Foreskin keratinocyte (primary cell): ENCODE measurements around the genes SPEF1 and PCNA.

DNA sequence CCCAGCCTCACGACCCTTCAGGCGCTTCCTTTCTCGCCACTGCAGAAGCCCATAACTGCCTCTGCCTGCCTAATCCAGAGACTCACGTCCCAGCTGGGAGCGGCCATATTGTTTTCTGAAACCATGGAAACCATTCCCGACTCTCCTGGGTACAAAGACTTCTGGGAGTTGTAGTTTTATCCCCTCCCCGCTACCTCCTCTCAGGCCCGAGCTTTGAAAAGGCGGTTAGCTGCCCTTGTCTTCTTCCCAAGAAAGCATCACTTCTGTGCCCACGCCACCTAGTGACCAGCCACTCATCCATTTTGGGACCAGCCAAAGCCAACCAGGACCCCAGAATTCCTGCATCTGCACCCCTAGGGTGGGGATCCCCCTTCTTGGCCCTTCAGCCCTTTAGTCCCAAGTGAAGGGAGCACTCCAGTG lies at the start of gene SPEF1:
SPEF1 (minus strand) TSS at position 117 of the 420 bp plus-strand sequence.
- RAMPAGE, total RNA, result no peak

- RAMPAGE, total RNA, result no peak
Measured at GRCh38 chr20:3808065-3808473, 12.0 kb downstream of the CDC25B start.

GRCh38 chr20:3930510-3931602 lies 41.7 kb downstream of the PANK2 start:
- RAMPAGE, total RNA, result no peak

GRCh38 chr20:4108607-4109283 lies 39.9 kb upstream of the SMOX start:
- RAMPAGE, total RNA, result no peak

DNA sequence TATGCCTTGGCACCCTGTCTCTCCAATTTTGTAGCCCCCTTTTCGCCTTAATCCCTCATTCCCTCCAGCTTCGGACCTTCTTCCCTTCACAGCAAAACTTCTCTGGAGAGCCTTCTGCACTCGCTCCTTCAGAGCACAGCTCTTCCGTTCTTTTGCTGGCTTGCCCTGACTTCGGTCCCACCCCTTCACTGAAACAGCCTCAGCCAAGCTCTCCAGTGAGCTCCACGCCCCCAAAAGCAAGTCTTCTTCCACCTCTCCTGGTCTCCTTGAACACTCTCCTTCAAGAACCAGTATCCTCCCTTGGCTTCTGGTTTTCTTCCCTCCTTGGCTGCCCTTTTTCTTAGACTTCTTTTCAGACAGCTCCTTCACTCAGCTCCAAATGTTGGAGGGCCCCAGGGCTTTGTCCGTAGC lies 1.5 kb downstream of the SMOX start:
- RAMPAGE, total RNA, result no peak

DNA sequence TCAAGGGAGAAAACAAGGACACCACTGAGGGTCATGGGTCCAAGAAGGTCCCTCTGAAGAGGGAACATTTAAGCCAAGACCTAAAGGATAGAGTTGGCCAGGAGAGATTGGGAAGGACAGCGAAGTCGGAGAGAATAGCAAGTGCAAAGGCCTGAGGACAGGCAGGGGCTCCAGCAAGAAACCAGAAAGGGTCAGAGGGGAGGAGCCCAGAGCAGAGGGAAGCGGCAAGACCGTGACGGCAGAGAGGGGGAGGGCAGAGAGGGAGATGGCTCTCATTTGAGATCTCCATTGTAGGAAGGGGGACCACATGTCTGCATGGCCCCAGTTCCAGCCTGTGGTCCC lies 2.8 kb downstream of the ADRA1D start:
- RAMPAGE, total RNA, result no peak

DNA sequence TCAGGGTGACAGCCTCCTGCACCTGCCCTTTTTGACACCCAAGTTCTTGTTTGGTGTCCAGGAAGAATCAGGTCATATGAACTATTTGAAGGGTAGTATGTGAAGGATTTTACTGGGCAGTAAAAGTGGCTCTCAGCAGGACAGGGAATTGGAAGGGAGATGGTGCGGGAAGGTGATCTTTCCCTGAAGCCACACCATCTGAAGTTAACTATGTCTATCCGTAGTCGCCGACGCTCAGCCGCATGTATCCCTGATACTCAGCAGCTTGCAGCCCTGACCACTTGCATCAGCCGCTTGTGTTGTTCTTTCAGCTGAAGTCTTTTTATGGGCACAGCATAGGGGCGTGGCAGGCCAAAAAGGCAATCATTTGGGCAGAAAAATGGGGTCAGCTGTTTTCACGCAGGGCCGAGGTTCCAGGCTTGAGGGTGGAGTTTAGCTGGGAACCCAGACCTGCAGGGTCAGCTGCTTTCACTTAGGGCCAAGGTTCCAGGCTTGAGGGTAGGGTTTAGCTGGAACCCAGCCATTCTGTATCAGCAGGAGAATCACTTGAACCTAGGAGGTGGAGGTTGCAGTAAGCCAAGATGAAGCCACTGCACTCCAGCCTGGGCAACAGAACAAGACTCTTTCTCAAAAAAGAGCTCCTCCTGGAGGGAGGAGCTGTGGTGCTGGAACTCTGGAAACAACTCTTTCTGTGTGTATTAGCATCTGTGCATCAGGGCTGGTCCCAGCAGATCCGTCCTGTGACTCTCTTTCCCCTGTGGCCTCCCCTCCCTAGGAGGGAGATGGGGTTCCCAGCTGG lies 21.6 kb upstream of the PRNP start:
- RAMPAGE, total RNA, result no peak

GRCh38 chr20:4666012-4666705 lies 20.1 kb upstream of the PRNP start:
- RAMPAGE, total RNA, result no peak

DNA sequence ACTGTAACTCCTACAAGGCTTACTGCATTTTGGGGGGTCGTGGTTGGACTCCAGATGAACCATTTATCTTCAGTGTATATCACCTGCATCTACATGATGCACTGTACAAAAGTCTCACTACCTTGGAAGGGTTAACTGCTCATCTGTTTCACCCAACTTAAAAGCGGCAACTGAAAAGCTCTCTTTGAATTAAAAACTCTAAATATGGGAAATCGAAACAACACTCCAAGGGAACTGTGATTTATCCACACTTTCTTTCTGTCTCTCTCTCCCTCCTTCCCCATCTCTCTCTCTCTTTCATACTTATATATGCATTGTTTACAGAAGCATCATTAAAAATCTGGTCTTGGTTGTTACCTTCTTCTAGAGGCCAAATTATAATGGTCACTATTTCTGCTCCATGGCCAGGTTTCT lies 44.7 kb downstream of the RASSF2 start:
- RAMPAGE, total RNA, result no peak

- RAMPAGE, total RNA, result no peak
Measured at GRCh38 chr20:4790111-4790404, 33.4 kb downstream of the RASSF2 start.

DNA sequence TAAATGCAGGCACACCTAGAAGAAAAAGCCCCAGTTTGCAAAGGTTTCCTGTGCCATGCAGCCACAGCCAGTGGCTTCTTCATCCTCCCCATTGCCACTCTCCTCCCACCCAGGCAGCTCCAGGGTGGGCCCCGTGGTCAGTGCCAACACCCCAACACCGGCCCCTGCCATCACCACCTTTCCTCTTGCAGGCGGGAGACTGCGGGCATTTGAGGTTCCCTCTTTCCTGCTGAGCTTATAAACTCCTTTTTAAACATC lies 62.5 kb upstream of the RASSF2 start:
- RAMPAGE, total RNA, result no peak

- RAMPAGE, total RNA, result no peak
Measured at GRCh38 chr20:4919162-4919893, 82.0 kb downstream of the SLC23A2 start.

DNA sequence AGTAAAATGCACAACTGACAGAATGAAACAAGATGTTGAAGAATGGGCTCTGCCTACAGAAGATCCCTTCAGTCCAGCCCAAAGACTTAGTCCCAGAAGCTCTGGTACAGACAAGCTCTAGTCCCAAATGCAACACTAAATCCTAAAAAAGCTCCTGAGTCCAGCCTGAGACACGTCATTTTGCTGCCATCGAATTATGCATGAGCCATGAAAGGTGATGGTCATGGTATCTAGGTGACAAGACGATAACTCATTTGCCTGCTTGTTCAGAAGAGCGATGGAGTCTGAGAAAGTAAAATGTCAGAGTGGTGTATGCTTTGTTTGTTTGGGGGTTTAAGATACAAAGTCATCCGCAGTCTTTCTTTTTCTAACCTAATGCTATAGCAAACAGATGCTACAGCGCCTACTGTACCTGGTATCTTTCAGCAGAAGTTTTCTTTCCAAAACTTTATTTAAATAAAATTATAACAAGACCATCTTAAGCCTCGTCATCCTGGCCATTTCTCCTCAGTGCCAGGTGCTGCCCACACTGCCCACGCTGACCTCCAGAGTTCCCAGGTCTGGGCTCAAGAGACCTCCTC lies 54.7 kb downstream of the SLC23A2 start:
- RAMPAGE, total RNA, result no peak

- RAMPAGE, total RNA, result start-site peak on the minus strand at chr20:5119927-5119996, 43 and 210 reads in 2 replicates
Measured at GRCh38 chr20:5119085-5120051, at the start of gene PCNA. Gene PCNA, minus strand, starts transcription at chr20:5119958.

- RAMPAGE, total RNA, result no peak
Measured at GRCh38 chr20:5168337-5169442, 41.9 kb downstream of the CDS2 start.

DNA sequence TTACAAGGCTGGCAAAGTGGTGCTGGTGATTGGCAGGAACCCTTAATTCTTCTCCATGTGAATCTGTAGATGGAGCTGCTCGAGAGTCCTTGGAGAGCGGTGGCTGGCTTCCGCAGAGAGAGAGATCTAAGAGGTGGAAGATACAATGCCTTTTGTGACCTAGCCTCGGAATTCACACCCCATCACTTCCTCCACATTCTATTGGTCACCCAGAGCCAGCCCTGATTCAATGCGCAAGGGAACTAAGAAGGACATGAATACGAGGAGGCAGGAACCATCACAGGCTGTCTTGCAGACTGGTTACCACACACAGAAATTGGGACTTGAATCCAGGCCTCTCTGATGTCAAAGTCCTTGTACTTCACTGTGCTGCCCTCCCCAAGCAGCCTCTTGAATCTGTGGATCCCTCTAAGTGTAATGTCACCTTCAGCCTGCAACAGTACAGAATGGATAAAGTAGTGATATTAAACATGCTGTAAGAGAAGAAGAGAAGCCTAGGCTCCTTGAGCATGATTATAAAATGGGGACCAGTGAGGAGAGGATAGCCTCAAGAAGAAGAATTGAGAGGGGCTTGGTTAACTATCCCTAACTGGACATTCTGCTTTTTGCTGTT lies 129.0 kb upstream of the PROKR2 start:
- RAMPAGE, total RNA, result no peak

GRCh38 chr20:5552736-5553459 lies 57.9 kb downstream of the GPCPD1 start:
- RAMPAGE, total RNA, result no peak

DNA sequence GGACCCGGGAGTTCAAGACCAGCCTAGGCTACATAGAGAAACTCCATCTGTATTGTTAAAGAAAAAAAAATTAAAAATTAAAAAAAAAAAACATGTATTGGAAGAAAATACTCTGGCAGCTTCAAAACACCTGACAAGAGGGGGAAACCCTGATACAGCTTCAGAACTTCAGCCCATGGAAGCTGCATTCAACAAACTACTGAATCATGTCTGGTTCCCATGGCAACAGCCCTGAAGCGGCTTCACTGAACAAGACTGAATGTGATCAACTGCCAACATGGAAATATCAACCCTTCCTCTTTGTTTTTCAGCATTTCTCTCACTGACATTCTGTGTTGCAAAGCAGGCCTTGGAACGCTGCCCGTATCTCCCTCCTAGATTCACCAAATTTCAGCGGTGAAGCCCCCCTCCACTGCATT lies 48.1 kb upstream of the GPCPD1 start:
- RAMPAGE, total RNA, result no peak

GRCh38 chr20:5748244-5748536 lies 2.0 kb upstream of the SHLD1 start:
- RAMPAGE, total RNA, result no peak

GRCh38 chr20:5782081-5782503 lies 31.9 kb downstream of the SHLD1 start:
- RAMPAGE, total RNA, result no peak